Karpas-422 (cell line): ENCODE data around the genes SLC22A24 and SLC22A25.

GRCh38 chr11:62813378-62814232 is 8.4 kb upstream of the NXF1 start:
- PRO-cap = no peak
- RAMPAGE, long total RNA = no peak

GRCh38 chr11:62838749-62839438 is 496 bp downstream of the WDR74 start:
- PRO-cap = no peak
- RAMPAGE, long total RNA = no peak

DNA sequence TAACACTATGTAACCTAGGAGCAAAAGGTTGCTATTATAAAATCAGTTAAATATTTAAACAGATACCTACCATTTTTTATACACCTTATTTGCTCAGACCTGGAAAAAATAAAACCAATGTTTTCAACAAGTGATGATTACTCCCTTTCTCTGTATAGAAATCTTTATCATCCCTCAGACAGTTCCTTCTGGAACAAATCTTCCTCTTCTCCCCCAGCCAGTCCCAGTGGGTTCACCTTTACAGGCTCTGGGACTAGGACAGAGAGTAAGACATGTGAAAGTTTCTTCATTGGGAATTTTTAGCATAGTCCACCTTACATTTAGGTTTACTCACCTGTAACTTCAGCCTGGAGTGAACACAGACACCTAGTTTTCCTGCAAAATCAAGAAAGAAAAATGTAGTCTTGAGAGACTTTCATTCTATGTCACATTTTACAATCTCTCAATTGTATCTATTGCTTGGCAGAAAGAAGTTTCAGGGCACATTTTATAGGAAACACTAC is 13.4 kb upstream of the WDR74 start:
- PRO-cap = no peak
- RAMPAGE, long total RNA = no peak

GRCh38 chr11:62889291-62890541 is 9.0 kb downstream of the SLC3A2 start:
- PRO-cap = no peak
- RAMPAGE, long total RNA = no peak

- PRO-cap = no peak
- RAMPAGE, long total RNA = no peak
These were observed at the start of gene SLC22A24 for GRCh38 chr11:63143984-63144377. Gene SLC22A24 (minus strand): TSS chr11:63144221.

DNA sequence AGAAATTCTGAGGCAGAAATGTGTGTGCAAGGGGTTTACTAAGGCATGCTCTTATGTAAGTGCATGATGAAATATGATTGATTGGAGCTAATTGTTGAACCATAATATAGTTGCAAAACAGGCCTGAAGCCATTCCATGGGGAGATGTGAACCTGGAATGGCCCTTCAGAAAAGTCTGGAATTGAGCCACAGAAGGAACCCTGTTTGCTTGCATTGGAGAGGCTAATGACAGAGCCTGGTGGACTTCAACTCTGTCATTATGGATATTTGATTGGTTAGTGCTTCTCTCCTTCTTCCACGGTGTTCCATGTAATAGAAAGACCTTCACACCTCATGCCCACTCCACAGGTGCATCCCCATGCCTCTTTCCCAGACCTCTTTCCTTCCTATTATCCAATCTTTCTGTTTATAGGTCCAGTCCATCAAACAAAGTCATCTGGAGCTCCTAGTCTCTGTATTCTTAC is 2.3 kb downstream of the SLC22A25 start:
- PRO-cap = no peak
- RAMPAGE, long total RNA = no peak

GRCh38 chr11:63243432-63244269 is at the start of gene SLC22A25:
Gene SLC22A25 (minus strand): TSS chr11:63243599.
- PRO-cap = no peak
- RAMPAGE, long total RNA = no peak

- PRO-cap = no peak
- RAMPAGE, long total RNA = no peak
These were observed 4.6 kb downstream of the PLAAT2 start for GRCh38 chr11:63558416-63559105.

DNA sequence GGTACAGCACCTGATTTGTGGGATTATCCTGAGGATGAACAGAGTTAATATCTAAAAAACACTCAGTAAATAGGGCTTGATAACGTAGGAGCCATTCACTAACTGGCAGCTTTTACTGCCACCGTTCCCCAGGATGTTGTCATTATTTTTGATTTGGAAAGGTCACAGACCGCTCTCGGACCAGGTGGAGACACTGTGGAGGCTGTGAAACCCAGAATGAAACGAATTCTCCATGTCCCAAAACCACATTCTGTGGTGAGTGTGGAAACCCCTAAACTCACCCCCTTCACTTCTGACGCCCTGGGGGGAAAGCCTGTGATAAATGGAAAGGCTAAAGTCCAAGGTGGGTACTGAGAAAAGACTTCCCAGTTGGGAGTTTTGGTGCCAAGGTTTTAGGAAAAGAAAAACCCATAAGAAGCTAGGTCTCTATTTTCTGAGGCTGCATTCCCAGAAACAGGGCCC is 5.3 kb downstream of the PLAAT3 start:
- PRO-cap = no peak
- RAMPAGE, long total RNA = no peak

DNA sequence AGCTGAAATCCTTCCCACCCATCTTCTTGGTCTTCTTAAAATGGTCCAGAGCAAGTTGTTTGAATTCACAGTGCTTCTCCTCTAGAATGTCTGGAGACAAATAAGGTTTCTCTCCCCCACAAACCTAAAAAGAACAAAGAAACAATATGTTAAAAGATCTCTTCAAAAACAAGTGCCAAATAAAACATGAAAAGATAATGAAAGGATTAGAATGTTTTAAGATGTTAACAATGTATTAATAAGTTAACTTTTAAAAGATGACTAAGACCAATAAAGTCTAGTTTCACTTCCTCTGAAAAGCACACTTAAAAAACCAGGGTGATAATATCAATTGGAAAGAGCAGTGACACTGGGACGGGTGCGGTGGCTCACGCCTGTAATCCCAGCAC is 17.1 kb upstream of the PLAAT3 start:
- PRO-cap = no peak
- RAMPAGE, long total RNA = no peak

DNA sequence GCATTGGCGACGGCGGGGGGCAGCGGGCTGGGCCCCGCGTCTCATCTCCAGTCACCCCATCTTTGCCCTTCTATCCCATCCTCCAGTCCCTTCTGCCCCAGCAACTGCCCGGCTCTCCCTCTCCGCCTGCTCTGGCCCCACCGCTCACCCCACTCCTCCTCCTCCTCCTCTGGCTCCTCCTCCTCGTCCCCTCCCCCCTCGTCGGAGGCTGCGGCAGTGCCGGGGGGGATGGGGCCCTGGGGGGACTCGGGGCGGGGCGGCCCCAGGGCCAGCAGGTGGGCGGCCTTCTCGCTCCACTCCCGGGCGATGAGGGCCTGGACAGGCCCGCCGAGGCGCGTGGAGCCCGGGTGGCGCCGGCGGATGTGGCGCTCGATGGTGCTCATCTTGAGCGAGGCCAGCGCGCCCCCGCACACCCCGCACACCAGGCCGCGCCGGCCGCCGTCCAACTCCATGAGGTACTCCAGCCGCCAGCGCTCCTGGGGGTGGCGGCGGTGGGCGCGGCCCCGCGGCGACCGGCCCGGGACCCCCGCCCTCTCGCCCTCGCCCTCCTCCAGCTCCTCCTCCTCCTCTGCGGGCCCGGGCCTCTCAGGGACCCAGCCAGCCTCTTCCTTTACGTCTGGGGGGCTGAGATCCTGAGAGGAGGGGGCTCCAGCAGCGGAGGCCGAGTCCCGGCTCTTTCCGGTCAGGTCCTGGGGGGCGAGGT is 4.5 kb downstream of the ZFTA start:
- PRO-cap = no peak
- RAMPAGE, long total RNA = no peak

DNA sequence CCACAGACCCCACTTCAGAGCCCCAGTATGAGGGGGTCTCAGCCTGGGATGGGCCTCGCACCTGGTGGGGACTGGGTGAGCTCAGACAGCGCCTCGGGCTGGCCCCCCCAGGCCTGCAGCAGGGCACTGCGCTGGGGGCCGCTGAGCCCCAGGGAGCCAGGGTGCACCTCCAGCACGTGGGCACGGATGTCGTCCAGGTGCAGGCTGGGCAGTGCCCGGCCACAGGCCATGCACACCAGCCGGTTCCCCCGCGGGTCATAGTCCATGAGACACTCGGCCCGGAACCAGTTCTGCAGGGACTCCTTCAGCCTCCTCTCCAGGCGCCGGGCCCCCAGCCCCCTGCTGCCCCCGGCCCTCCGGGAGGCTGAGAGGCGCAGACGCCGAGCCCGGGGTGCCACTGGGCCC is 3.8 kb downstream of the ZFTA start:
- PRO-cap = no peak
- RAMPAGE, long total RNA = no peak

- PRO-cap = no peak
- RAMPAGE, long total RNA = no peak
These were observed 1.1 kb downstream of the ZFTA start for GRCh38 chr11:63767320-63767968.

DNA sequence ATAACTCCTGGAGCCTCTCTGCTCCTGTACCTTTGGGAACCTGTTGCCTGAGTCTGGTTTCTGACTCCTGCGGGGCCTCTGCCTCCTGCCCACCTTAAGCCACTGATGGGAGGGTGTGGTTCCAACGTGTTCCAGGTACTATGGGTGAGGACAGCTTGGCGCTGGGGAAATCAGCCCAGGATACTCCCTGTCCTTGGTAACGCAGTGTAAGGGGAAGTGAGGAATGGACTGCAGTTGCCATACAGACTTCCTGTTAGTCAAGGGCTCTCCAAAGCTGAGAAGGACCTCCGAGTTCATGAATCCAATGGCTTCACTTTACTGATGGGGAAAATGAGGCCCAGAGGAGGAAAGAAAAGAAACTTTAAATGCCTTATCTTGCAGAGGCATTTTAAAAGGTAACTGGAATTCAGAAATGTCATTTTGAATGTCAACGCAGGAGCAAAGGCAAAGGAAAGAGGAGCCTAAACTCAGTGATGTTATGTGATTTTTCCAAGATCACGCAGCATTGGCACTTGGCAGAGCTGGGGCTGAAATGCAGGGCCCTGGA is 1.1 kb upstream of the MARK2 start:
- PRO-cap = no peak
- RAMPAGE, long total RNA = no peak

GRCh38 chr11:63899676-63900122 is 17.3 kb downstream of the RCOR2 start:
- PRO-cap = no peak
- RAMPAGE, long total RNA = no peak

GRCh38 chr11:63906102-63906719 is 10.8 kb downstream of the RCOR2 start:
- PRO-cap = no peak
- RAMPAGE, long total RNA = no peak

- PRO-cap = no peak
- RAMPAGE, long total RNA = no peak
These were observed 7.4 kb downstream of the OTUB1 start for GRCh38 chr11:63993644-63993935.

GRCh38 chr11:64000487-64001180 is 14.4 kb downstream of the OTUB1 start:
- PRO-cap = no peak
- RAMPAGE, long total RNA = no peak

DNA sequence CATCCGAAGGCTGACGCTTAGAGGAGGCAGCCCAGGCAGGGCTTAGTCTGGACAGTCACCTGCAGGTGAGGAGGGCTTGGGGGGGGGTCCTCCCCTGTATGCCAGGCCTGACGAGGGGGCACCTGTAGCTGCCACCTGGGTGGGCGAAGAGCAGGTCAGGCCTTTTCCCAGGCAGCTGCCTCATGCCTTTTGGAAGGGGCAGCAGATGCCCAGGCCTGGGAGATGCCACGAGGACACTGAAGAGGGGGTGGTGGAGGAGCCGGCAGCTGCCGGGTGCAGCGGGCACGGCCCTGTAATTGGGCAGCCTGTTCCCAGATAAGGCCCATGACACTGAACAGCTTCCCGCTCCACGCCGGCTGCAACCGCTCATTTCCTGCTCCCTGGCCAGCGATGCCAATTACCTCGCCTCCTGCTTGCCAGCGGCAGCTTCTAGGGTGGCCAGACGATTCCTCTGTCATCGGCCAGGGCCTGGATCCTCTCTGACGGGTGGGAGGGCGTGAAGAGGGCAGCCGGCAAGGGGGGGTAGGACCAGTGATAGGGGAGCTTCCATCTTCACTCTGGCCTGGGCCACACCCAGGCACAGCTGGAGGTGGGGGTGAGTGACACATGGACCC is 22.7 kb downstream of the FLRT1 start:
- PRO-cap = no peak
- RAMPAGE, long total RNA = no peak

GRCh38 chr11:64185244-64185925 is 586 bp upstream of the STIP1 start:
- PRO-cap = unidirectional peak, minus-strand start at chr11:64185671
- RAMPAGE, long total RNA = no peak